Measurements from ENCODE around the gene BNC2.

DNA sequence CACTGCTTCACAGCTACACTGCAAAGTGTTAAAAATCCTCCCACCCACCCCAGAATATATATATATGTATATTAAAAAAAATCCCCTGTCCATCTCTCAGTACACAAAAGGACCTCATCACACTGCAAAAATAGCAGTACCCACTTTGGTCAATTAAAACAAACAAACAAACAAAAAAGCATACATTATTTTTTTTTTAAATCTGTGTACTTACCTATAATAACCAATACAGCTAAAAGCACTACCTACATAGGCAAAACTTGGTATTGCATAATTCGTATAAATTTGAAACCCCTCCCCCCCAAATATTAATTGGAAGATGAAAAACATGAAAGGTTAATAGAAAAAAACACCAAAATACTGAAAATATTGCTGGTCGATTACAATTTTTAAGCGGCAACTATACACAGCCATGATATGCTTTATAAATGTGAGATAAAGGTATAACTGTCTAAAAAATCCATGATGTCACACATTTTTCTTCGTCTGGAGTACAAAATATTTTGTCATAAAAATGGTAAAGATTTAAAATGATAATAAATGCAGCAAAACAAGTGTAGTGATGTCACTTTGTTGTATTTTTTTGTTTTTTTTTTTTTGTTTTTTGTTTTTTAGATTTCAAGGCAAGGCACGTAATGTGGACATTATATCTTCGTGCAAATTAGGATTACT lies 227.6 kb downstream of the NFIB start:
- RRBS: no CpG with 5 or more reads among the region's 6 CpGs

GRCh38 chr9:14095859-14097158 lies 217.6 kb downstream of the NFIB start:
- RRBS: no CpG with 5 or more reads among the region's 23 CpGs

DNA sequence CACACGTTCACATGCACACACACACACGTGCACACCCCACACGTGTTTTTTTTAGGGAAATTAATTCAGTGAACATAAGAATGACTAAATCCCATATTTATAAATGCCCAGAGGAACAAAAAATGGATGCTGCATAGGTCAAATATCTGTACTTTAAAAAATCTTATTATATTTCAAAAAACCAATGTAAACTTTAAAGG lies 32.2 kb downstream of the NFIB start:
- RRBS: no CpG with 5 or more reads among the region's 3 CpGs

- RRBS: no CpG with 5 or more reads among the region's 15 CpGs
These were observed 123.6 kb upstream of the NFIB start for GRCh38 chr9:14437375-14438202.

DNA sequence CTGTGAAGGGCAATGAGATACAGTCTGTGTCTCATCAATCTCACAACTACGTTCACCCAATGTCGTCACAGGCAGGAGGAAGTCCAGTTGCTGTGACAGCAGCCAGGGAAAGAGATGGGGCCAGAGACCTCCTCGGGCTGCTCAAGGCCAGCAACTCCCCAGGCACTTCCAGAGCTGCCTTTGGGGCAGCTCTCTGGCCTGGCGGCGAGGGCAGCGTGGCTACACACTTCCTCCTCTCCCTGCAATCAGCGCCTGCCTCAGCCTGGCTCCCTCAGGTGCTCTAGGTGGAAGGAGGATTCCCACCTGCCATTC lies 159.3 kb downstream of the ZDHHC21 start:
- RRBS: no CpG with 5 or more reads among the region's 7 CpGs

DNA sequence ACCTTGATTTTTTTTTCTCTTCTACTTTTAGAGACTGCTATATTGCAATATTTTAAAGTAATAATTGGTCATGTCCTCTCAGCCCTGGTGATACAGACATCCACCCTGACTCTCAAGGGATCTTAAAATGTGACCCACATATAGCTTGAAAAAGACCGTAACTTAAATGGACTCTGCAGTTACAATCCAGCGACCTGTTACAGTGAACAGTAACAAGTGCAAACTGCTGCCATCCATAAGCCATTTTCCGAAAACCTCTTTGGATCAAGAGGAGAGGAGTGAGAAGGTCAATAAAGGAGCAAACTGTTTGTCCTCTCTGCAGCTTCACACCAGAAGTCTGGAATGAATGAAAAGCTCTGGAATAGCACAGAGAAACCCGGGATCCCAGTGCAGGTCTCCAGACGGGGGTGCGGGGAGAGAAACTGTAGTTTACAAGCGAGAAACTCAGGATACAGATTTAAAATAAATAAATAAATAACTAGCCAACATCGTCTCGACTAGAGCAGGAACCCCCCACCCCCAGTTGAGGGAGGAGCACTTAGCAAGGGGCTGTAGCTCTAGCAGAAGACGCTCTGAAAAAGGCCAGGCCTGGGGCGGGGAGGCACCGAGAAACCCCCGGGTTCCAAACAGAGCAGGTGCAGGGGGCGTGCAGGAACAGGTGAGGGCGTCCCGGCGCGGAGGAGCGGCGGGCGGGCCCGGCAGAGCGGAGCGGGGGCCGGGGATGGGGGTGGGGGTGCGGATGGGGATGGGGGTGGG lies 615 bp downstream of the ZDHHC21 start:
- RRBS: 7% methylated on average over 4 of the region's 26 CpGs

DNA sequence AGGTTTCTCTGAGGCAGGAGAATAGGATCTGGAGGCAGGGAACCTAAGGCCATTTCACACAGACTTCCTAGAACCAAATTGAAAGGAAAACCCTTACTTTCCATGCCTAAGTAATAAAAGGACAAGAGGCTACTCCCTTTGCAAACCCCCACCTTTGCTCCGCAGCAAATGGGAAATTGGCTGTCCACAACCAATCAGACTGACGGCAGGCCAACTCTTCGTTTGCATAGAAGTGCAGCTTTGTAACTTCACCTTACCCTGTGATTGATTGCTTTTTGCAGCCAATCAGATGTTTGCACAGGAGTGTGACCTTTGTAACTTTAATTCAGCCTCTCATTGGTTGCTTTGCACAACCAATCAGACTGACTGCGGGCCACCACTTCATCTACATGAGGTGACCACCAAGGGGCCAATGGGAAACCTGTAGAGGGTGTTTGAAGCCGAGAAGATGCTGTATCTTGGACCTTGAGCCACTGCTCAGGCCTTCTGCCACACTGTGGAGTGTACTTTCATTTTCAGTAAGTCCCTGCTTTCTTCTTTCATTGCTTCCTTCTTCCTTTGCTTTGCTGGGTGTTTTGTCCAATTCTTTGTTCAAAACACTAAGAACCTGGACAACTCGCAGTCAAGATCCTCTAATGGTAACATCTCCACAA lies 51.2 kb upstream of the FREM1 start:
- RRBS: no CpG with 5 or more reads among the region's 6 CpGs

GRCh38 chr9:15310318-15310908 lies 3.4 kb upstream of the TTC39B start:
- RRBS: no CpG with 5 or more reads among the region's 4 CpGs

GRCh38 chr9:15478071-15478923 lies 32.5 kb downstream of the PSIP1 start:
- RRBS: no CpG with 5 or more reads among the region's 4 CpGs

GRCh38 chr9:15485628-15486266 lies 25.0 kb downstream of the PSIP1 start:
- RRBS: no CpG with 5 or more reads among the region's 1 CpG

- RRBS: no CpG with 5 or more reads among the region's 4 CpGs
These were observed 297.2 kb downstream of the CCDC171 start for GRCh38 chr9:15850084-15850413.

DNA sequence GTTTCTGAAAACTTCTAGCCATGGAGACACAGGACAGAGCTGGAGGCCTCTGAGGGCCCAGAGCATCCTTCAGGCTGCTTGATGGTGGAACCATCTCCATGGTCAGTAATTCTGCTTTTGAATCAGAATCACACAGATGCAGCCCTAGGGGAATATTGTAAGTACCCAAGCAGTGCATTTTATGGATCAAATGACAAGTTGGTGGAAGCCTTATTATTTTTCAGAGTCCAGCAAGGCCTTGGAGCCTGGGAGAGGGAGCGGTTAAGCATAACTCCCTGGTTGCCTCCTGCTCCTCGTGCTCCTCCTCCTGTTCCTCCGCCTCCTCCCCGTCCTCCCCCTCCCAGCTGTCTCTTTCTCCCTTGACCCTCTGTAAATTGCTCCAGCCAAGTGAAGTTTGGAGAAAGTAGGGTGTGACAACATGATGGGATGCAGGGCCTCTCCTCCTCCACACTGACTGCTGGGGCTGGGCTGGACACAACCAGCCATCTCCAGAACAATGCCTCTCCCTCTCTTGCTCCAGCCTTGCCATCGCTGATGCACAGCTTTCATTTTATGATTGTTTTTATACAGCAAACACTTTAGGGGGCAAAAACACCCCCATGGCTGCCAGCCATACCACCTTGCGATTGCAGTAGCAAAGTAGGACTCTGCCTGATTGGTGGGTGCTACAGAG lies 586.9 kb downstream of the CCDC171 start:
- RRBS: no CpG with 5 or more reads among the region's 6 CpGs

DNA sequence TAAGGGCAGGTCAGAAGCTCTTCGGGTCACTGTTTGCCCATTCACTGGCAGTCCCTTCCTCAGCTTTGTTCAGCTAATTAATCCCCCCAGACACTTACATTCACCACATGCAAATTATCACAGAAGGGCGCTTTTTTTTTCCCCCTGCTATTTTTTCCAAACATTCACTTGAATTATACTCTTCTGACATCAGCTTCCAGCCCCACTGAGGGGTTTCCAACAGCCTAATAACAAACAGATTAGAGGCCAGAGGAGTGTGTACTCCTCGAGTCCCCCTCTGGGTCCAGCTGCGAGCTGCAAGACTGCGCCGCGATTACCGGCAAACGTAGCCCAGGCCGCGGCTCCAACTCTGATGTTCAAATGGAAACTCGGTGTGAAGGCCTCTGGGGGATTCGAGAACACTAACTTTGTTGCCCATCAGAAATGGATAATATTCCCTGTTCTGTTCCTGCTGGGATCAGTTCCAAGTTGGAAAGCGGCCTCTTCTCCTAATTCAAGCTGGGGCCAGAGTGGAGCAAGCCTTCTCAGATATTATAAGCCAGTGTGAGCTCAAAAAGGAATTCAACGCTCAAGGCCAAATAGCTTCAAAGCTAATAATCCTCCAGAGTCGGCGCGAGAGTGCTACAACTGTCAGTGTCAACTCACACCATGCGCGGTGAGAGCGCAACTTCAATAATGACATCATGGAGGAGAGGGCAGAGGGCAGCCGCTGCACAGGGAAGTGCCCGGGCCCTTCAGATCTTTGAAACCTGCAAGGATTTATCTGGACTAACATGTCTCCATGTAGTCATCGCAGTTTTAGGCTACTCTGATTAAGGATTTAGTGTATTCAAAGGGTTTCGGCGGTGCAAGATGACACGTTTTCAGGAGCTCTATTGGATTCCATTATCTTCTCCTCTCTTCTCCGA lies 560.7 kb downstream of the BNC2 start:
- RRBS: no CpG with 5 or more reads among the region's 28 CpGs

DNA sequence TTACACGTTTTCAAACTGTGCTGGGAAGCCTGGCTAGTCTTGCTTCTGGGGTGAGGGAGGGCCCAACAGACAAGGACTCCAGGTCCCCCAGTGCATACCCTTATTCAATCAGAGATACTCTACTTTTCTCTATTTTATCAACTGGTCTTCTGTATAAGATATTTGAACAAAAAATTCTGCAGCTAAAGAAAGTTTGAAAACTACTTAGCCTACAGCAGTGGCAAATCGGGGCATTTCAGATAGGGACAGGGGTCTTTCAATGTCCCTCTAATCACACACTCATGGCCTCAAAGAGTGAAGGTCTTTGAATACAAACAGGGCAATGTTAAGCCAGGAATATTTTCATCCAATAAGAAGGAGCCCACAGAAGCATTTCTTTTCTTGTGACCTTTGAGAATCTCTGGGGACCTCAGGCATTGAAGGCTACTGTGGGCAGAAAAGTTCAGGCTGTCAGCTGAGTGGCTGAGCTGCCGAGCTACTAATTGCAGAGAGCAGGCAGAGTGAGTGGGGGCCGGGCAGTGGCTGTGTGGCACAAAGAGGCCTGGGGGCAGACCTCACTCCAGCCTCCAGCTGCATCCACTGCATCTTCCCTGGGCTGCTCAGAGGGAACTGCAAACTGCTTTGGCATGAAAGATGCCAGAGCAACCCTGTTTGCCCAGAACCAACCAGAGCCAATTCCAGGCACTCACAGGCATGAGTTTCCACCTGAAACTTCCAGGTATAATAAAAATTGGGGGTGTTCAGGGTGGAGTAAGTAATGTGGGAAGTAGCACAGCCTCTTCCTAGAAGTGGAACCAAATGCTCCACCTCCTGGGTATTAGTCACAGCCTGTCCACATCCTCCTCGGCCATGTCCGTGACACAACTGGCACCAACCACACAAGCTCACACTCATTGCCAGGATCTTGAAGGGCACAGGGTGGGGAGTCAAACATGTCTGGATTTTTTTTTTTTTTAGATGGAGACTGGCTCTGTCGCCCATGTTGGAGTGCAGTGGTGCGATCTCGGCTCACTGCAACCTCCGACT lies 549.1 kb downstream of the BNC2 start:
- RRBS: no CpG with 5 or more reads among the region's 10 CpGs

- RRBS: no CpG with 5 or more reads among the region's 5 CpGs
These were observed 299.2 kb downstream of the BNC2 start for GRCh38 chr9:16571235-16571654.

- RRBS: no CpG with 5 or more reads among the region's 9 CpGs
These were observed 294.6 kb downstream of the BNC2 start for GRCh38 chr9:16575680-16576423.

GRCh38 chr9:16704372-16704650 lies 166.2 kb downstream of the BNC2 start:
- RRBS: no CpG with 5 or more reads among the region's 2 CpGs

- RRBS: 41% methylated on average over 26 of the region's 63 CpGs
These were observed 143.6 kb downstream of the BNC2 start for GRCh38 chr9:16726569-16727546.

- RRBS: no CpG with 5 or more reads among the region's 5 CpGs
These were observed 140.8 kb downstream of the BNC2 start for GRCh38 chr9:16729693-16730119.

GRCh38 chr9:16870317-16871296 lies at the start of gene BNC2:
Gene BNC2 (minus strand): TSS chr9:16870670.
- RRBS: 42% methylated on average over 22 of the region's 85 CpGs